Osteoblast (primary cell): ENCODE measurements around the genes SERF1B and ZNF366.

DNA sequence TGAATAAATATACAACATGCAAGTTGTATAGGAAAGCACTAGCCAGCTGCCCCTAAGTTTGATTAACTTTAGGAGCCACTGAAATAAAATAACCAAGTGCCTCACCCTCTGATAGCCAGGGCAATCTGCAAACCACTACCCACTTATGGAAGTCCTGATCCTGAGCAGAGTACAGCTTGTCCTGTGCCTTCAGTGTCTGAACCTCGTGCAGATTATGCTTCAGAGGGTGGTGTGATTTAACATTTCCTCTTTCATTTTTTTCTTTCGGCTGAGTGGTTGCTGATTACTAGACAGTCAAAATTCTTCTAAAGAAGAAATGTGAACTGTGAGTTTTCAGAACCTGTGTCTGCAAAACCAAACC lies 327.6 kb downstream of the PIK3R1 start:
- CAGE, long polyA plus RNA, result no peak
- RRBS, result no CpG with 5 or more reads among the region's 2 CpGs

- CAGE, long polyA plus RNA, result no peak
- RRBS, result no CpG with 5 or more reads among the region's 5 CpGs
Observed at GRCh38 chr5:68746110-68746600, 347.7 kb upstream of the SLC30A5 start.

DNA sequence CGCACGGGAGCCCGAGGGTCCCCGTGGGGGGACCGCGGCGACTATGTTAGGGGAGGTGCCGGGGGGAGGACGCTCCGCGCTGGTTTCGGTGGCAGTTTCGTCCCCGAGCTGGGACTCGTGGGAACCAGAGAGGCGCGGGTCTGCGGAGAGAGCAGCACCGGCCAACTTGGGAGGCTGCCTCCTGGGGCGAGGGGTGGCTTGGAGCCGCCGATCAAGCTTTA lies 247 bp downstream of the OCLN start:
- CAGE, long polyA plus RNA, result no peak
- RRBS, result no CpG with 5 or more reads among the region's 22 CpGs

- CAGE, long polyA plus RNA, result no peak
- RRBS, result no CpG with 5 or more reads among the region's 38 CpGs
Observed at GRCh38 chr5:70024887-70025492, at the start of gene SERF1B. Gene SERF1B, plus strand, starts transcription at chr5:70025251.

GRCh38 chr5:71445635-71446076 lies 9.8 kb upstream of the BDP1 start:
- CAGE, long polyA plus RNA, result no peak
- RRBS, result no CpG with 5 or more reads among the region's 17 CpGs

DNA sequence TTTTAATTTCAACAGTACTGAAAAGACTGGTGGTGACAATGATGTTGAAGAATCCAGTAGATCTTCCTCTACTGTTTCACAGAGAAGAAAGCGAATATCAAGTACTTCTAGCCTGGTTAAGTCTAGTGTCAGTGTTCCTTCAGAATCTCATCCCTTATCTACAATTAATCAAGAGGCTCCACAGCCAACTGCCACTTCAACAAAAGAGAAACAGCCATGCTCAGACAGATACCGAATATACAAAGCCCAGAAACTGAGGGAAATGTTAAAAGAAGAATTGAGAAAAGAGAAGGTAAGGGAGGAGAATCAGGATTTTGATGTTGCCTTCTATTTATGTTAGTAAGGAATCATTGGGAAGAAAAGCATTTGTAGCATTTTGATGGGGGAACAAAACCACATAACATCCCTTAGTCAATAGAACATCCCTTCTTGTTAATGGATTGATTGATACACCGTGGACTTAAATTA lies 3.1 kb downstream of the BDP1 start:
- CAGE, long polyA plus RNA, result no peak
- RRBS, result no CpG with 5 or more reads among the region's 3 CpGs

DNA sequence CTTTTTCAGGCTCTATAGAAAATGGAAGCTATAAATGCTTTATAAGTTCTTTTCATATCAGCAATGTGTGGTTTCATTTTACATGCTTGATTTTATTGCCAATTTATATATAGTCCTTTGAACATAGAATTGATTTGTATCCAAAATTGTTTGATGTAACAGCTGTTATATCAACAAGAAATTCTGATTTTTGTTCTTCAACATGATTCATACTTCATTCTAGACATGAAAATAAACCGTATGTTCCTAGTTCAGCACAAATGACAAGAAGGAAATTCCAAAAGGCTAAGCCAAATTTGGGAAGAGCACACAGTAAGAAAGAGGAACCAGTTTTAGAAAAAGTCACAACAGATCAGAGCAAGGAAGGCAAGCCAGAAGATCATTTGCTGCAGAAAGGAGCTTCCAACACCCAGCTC lies 65.1 kb upstream of the MCCC2 start:
- CAGE, long polyA plus RNA, result no peak
- RRBS, result no CpG with 5 or more reads among the region's 1 CpG

DNA sequence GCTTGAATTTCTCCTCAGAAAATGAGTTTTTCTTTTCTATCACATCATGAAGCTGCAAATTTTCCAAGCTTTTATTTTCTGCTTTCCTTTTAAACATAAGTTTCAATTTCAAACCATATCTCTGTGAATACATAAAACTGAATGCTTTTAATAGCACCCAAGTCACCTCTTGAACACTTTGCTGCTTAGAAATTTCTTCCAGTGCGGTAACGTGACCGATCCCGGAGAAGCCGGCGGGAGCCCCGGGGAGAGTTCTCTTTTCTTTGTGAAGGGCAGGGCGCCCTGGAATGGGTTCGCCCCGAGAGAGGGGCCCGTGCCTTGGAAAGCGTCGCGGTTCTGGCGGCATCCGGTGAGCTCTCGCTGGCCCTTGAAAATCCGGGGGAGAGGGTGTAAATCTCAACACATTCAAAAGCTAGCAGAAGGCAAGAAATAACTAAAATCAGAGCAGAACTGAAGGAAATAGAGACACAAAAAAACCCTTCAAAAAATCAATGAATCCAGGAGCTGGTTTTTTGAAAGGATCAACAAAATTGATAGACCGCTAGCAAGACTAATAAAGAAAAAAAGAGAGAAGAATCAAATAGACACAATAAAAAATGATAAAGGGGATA lies 131.7 kb downstream of the CARTPT start:
- CAGE, long polyA plus RNA, result no peak
- RRBS, result 46% methylated on average over 5 of the region's 19 CpGs

DNA sequence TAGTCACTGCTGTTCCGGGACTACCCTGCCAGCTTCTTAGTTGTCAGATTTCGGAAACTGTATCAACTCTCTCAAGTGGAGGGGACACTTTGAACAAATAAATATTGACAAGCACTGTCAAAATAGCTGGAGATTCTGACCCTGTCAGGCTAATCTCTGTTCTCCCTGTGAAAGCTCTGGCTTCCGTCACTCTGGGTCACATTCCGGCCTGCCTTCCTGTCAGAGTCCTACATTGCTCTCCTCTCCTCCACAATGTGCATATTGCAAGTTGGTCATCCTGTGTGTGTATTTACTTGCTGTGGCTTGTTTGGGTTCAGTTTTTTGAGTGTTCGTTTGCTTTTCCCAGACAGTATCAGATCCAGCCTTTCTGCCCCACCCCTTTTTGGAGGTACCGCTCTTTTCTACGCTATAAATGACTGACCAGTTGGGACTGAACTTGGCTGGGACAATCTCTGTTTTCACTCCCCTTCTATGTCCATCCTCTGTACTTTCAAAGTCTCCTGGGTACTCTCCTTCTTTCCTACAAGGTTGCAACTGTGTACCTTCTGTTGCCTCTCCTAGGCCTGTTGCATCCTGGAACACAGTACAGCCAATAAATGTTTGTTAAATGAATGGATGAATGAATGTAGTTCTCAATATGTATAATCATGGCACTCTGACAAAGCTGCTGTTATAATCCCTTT lies 134.1 kb upstream of the MAP1B start:
- CAGE, long polyA plus RNA, result no peak
- RRBS, result no CpG with 5 or more reads among the region's 7 CpGs

DNA sequence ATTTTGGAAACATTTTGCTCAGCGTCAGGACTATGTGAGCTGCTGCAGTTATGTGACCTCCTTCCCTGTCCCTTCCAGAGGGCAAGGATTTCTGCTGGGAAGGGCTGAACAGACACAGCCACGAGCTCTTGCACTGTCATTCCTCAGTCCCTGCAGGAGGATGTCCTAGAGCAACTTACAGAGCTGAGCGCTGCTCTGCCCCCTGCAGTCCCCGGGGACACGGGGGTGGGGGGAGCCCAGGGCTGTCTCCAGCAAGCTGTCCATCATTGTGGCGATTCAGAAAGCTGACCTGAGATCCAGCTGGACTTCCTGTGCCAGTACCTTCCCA lies 28.0 kb upstream of the MAP1B start:
- CAGE, long polyA plus RNA, result no peak
- RRBS, result no CpG with 5 or more reads among the region's 6 CpGs

GRCh38 chr5:72107896-72108491 lies 719 bp downstream of the MAP1B start:
- CAGE, long polyA plus RNA, result no peak
- RRBS, result no CpG with 5 or more reads among the region's 26 CpGs

GRCh38 chr5:72290305-72291282 lies 29.4 kb downstream of the MRPS27 start:
- CAGE, long polyA plus RNA, result no peak
- RRBS, result no CpG with 5 or more reads among the region's 6 CpGs

DNA sequence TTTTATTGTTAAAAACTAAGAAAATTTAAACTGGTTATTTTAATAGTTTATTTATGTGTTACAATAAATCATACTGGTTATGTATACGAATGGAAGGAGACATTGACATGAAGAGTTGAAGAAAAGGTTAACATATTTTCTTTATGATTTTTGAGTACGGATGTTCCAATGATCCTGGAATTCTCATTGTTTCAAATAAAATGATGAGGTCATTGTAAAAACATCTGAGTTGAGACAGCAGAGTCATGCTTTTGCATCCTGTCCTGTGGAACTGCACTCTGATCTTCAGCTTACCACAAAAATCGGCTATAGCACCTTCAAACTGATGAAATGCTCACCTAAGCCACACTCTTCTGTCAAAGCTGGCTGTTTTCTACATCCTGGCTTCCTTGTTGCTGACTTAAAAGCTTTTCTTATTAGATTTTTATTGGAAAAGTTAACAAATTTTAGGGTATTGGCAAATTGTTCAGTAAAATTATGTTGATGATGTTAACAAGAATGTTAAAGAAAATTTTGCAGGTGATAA lies 67.9 kb downstream of the PTCD2 start:
- CAGE, long polyA plus RNA, result no peak
- RRBS, result no CpG with 5 or more reads among the region's 3 CpGs

DNA sequence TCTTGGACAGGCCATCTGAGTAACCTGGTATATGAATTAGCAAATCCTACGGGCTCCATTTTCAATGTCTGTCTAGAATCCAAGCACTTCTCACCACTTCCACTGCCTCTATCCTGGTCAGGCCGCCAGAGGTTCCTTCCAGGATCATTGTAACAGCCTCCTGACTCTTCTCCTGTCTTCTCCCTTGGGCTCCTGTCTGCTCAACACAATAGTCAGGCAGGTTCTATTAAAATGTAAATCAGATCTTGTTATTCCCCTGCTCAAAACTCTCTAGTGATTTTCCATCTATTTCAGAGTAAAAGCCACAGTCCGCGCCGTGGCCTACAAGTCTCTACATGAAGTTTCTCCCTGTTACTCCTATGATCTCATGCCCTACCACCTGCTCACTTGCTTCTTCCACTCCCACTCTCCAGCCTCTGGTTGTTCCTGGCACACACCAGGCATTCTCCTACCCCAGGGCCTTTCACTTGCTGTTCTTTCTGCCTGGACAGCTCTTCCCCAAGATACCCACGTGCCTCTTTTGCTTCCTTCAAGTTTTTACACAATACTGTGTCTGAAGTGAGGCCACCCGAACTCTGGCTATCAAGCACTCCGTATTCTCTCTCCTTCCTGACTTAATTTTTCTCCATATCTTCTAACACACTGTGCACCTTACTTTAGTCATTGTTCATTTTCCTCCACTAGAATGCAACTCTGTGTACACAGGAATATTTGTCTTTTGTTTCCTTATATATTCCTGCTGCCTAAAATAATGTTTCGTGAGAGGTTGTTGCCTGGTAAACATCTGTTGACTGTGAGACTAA lies 21.6 kb downstream of the ZNF366 start:
- CAGE, long polyA plus RNA, result no peak
- RRBS, result no CpG with 5 or more reads among the region's 9 CpGs

DNA sequence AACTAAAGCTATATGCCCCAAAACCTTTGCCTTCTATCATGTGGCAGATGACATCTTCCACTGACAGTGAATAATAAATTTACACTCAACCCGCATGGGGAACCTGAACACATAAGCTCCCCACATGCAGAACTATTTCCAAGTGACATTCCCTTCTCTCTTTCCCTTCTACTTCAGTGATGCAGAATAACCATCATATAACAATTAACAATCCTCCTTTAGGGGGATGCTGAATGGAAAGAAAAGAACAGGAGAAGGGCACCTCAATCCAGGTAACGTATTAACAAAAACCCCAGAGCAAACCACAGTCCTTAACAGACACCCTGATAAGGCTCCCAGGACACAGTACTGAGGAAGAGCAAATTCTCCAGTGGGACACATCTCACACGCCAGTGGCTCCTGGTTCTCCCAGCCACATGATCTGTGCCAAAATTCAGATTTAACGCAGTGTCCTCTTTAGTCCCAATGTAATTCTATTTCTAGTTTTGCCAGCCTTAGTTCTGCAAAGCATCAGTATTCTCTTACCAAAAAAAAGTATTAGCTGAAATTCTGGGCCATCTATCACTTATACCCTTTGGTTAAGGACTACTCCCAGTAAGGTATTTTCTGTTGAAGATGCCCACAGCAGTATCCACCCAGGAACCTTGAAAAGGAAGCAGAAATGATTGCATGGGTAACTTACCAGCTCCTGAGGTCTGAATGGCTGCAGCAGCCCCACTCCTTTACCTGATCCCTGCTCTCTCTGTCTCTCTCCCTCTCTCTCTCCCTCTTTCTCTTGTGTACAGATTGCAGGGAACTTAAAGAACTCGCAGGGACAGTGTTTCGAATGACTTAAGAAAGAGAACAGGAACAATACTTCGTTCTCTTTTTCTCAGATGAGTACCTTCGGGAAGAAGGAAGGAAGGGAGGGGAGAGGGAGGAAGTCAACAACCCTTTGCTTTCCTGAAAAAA lies at the start of gene ZNF366:
TSS of gene ZNF366 (minus strand) at position 842 of the 951 bp plus-strand sequence.
- CAGE, long polyA plus RNA, result no peak
- RRBS, result no CpG with 5 or more reads among the region's 8 CpGs

- CAGE, long polyA plus RNA, result no peak
- RRBS, result no CpG with 5 or more reads among the region's 1 CpG
Observed at GRCh38 chr5:72618837-72619170, 111.6 kb upstream of the ZNF366 start.

- CAGE, long polyA plus RNA, result no peak
- RRBS, result no CpG with 5 or more reads among the region's 9 CpGs
Observed at GRCh38 chr5:72816065-72816296, 480 bp upstream of the TNPO1 start.

- CAGE, long polyA plus RNA, result no peak
- RRBS, result no CpG with 5 or more reads among the region's 2 CpGs
Observed at GRCh38 chr5:72909894-72910347, 45.9 kb upstream of the FCHO2 start.

- CAGE, long polyA plus RNA, result no peak
- RRBS, result no CpG with 5 or more reads among the region's 3 CpGs
Observed at GRCh38 chr5:72913686-72914439, 42.0 kb upstream of the FCHO2 start.

DNA sequence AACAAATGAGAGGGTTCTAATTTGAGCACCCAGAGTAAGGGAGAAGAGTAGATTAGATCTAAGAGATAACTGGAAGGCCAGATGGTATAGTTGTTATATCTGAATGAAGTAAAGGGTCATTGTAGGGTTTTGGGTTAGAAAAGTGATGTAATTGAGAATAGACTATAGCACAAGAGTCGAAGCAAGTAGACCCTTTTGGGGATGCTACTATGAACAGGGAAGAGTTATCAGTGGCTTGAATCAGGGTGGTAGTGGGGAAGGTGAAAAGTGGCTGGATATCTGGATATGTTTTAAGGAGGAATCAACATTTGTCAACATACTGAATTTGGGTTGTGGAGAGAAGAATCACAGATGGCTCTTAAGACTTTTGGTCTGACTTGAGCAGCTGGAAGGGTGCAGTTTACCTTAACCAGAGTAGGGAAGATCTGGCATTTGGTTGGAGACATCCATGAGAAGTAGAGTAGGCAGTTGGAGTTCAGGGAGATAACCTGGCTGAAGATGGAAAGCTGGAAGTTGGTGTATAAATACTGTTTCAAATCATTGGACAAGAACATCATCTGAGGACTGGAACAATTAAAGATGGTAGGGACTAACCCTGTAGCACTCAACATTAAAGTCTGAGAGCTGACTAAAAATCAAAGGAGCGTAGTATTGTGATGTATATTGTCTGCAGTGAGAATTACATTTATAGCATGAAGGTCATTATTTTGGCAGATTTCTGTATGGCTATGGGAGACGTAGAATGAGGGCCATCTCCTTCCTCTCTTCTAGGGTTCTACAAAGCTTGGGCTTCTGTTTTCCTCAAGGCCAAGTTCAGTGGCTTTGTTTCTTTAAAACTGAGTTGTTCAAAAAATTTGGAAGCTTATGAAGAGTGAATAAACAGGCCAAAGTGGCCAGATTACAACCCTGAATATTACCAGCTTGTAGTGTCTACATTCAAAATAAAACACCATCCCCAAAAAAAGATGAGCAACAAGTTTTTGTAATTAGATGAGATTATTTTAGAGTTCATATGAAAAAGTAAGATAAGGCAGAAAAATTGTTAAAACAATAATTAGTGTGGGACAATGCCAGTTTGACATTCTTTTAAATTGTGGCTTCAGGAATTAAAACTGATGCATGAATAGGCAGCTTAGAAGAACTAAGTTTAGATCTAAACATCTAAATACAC lies 38.2 kb upstream of the FCHO2 start:
- CAGE, long polyA plus RNA, result no peak
- RRBS, result no CpG with 5 or more reads among the region's 3 CpGs